Measurements from ENCODE around the genes SPN, PAGR1, TMEM219, INO80E, CORO1A and CD2BP2.

DNA sequence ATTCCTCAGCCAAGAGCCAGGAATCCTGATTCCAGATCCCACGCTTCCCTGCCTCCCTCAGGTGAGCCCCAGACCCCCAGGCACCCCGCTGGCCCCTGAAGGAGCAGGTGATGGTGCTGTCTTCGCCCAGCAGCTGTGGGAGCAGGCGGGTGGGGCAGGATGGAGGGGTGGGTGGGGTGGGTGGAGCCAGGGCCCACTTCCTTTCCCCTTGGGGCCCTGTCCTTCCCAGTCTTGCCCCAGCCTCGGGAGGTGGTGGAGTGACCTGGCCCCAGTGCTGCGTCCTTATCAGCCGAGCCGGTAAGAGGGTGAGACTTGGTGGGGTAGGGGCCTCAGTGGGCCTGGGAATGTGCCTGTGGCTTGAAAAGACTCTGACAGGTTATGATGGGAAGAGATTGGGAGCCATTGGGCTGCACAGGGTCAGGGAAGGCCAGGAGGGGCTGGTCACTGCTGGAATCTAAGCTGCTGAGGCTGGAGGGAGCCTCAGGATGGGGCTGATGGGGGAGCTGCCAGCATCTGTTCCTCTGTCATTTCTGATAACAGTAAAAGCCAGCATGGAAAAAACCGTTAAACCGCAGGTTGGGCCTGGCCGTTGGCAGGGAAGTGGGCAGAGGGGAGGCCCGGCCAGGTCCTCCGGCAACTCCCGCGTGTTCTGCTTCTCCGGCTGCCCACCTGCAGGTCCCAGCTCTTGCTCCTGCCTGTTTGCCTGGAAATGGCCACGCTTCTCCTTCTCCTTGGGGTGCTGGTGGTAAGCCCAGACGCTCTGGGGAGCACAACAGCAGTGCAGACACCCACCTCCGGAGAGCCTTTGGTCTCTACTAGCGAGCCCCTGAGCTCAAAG, at the start of gene SPN:
TSS of gene SPN (plus strand) at position 228 of the 838 bp plus-strand sequence.
- PRO-cap = bidirectional peak, plus-strand start at position 239 of the sequence, minus-strand start at position 135 of the sequence

DNA sequence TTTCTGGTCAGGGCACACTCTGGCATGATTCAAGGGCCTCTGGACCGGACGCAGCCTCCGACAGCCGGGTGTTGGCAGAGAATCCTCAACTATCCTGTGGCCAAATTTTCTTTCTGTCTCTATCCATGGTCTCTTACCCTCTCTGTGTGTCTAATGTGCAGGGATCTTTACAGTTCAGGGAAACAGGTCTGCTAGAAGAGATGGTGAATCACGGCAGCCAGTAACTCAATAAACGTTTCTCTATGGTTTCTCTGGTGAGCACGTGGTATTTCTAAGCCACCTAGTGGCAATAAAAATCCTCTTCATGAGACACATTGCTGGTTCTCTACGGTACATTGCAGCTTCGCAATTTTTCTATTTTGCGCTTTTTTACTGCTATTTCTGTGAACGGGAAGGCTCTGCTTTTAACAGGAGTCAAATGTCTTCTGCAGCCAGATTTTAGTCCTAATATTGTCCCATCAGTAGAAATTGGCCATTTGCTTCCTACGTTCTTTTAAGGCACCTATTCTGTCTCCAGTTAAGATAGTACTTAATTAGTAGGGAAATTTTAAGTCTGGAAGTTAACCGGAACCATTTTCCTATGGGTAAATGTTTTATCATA, 31.4 kb downstream of the QPRT start:
- PRO-cap = no peak

GRCh38 chr16:29748783-29749211, 3.0 kb upstream of the C16orf54 start:
- PRO-cap = unidirectional peak, plus-strand start at chr16:29749016

DNA sequence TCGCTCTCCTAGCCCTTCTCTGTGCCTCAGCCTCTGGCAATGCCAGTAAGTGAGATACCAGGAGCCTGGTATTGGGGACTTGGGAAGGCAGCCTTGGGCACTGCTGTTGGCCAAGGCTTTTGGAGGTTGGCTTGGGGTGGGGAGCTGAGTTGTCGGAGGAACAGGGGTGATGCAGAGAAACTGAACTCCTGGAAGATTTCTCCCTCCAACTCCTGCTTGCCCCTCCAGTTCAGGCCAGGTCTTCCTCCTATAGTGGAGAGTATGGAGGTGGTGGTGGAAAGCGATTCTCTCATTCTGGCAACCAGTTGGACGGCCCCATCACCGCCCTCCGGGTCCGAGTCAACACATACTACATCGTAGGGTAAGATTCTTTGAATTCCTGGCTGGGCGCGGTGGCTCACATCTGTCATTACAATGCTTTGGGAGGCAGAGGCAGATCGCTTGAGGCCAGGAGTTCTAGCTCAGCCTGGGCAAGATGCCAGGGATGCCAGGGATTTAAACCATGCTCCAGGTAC, 1.3 kb downstream of the ZG16 start:
- PRO-cap = no peak

GRCh38 chr16:29814682-29815796, 913 bp upstream of the PAGR1 start:
- PRO-cap = unidirectional peak, minus-strand start at chr16:29815285

DNA sequence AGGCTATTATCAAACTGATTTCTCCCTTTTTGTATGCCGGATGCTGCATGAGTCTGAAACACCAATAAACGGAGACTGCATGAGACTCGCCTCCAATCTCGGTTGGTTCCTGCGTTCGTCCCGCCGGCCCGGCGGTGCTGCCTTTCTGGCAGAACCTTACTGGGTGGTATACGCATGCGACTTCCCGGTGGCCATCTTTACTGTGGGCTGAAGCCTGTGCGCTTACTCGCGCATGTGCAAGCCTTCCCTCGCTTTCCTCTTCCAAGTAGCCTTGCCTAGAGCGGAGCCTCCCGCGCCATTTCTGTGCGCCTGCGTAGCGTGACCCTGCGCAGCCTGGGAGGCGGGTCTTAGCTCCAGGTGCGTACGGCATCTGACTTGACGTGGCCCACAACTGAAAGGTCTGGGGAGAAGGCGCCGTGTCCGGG, at the start of gene PAGR1:
TSS of gene PAGR1 (plus strand) at position 356 of the 425 bp plus-strand sequence.
- PRO-cap = bidirectional peak, plus-strand start at position 390 of the sequence, minus-strand start at position 136 of the sequence

GRCh38 chr16:29863433-29864097, 539 bp upstream of the CDIPT start:
- PRO-cap = bidirectional peak, plus-strand start at chr16:29863578, minus-strand start at chr16:29863294

DNA sequence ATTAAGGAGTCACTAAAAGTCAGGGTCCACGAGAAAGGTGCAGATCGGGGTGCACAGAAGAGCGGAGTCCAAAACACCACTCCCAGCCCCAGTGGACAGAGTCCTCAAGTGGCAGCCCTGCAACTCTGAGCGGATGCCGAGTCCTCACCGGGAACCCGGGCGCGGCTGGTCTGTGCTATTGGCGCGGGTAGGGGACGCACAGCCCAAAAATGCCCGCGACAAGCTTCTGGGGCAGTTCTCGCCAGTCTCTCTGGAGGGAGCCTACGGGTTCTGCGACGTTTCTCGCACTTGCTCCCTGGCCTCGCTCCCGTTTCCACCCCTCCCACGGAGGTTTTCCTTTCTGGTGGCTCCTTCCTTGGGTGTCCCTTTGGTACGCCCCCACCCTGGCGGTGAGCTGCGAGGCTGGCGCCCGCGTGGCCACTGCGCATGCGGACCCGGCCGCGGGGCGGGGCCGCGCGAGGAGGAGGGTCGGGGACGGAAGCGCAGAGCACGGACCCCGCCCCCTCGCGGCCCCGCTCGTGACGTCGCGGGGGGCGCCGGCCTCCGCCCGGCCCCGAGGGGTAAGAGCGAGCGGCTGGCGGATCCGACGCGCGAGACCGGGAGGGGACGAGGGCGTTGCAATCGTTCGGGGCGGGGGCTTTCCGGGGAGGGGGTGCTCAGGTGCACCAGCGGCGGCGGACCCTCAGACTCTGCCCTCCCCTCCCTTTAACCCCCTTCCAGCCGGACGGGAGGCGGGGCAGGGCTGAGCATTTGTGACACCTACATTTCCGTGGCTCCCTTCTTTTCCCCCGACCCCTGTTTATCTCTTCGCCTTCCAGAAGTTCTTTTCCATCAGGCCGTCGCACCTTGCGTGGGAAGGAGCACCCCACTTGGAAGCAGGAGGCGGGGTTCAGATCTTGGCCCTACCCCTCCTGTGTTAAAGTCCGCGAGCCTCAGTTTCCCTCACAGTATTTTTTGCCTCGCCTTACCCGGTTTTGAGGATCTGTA, at the start of gene TMEM219:
TSS of gene TMEM219 (plus strand) at position 507 of the 987 bp plus-strand sequence.
- PRO-cap = bidirectional peak, plus-strand start at position 550 of the sequence, minus-strand start at position 364 of the sequence

GRCh38 chr16:29986206-29987025, 9.0 kb downstream of the HIRIP3 start:
- PRO-cap = no peak

DNA sequence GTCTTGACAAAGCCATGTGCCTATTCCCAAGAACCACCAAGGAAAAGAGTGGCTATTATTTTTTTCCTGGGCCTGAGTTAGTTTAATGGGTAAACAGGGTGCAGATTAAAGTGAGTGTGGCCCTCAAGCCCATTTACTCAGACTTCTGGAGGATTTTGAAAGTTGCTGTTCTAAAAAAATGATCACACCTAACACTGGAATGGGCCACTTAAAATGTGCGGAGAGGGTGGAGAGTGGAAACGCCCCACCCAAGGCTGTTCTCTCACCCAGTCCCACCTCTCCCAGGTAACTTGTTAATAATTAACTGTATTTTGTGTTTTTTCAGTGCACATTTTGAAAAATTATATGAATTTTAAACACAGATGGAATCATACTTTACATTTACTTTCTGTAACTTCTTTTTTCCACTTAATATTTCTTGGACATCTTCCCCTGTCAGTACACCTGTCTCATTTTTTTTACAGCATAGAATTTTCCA, 5.4 kb downstream of the HIRIP3 start:
- PRO-cap = no peak

- PRO-cap = bidirectional peak, plus-strand start at chr16:29995690, minus-strand start at chr16:29995608; bidirectional peak, plus-strand start at chr16:29996220, minus-strand start at chr16:29996072
These were observed at the start of gene INO80E for GRCh38 chr16:29995537-29996438. TSS of gene INO80E (plus strand) at chr16:29996241.

DNA sequence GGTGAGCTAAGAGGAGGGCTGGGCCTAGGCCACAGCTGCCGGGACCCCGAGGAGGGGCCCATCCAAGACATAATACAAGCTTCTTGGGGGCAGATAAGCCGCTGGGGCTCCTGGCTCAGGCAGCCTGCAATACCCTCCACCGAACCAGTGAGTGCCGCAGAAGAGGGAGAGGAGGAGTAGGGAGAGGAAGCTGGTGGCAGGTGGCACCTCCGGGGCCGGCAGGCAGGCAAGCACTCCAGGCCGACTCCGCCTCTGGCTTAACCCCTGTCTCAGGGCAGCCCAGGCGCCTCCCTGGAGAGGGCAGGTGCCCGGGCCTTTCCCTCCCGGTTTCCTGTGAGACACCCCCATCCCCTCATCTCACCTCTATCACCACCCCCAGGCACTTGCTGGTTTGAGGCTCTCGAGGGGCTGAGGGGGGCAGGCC, 6.2 kb downstream of the DOC2A start:
- PRO-cap = no peak

GRCh38 chr16:30069780-30070749, 4.5 kb downstream of the ALDOA start:
- PRO-cap = no peak

DNA sequence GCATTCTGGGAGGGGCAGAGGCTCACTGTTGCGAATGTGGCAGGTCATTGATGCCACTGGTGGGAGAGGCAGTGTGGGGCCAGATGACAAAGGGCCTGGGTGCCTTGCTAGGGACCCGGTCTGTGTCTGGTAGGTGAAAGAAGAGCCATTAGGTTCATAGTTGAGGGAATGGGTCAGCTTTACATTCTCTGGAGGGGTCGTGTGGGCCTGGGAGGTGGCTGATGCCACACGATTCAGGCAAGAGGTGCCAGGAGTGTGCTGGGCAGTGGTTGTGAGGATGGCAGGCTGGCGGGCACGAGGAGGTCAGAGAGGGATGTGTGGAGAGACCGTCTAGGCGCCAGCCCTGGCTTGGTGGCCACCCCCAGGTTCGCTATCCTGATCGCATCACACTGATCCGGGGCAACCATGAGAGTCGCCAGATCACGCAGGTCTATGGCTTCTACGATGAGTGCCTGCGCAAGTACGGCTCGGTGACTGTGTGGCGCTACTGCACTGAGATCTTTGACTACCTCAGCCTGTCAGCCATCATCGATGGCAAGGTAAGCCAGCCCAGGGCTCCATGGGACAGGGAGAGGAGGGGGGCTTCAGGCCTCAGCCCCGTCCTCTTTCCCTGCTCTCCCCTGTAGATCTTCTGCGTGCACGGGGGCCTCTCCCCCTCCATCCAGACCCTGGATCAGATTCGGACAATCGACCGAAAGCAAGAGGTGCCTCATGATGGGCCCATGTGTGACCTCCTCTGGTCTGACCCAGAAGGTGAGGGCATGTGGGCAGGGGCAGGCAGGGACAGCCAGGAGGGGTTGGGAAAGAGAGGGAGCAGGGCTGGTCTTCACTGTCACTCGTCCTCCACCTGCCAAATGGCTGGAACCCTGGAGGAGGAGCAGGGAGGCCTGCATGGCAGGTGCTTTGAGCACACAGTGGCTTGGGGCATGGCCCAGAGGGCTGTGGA, 7.5 kb downstream of the PPP4C start:
- PRO-cap = no peak

DNA sequence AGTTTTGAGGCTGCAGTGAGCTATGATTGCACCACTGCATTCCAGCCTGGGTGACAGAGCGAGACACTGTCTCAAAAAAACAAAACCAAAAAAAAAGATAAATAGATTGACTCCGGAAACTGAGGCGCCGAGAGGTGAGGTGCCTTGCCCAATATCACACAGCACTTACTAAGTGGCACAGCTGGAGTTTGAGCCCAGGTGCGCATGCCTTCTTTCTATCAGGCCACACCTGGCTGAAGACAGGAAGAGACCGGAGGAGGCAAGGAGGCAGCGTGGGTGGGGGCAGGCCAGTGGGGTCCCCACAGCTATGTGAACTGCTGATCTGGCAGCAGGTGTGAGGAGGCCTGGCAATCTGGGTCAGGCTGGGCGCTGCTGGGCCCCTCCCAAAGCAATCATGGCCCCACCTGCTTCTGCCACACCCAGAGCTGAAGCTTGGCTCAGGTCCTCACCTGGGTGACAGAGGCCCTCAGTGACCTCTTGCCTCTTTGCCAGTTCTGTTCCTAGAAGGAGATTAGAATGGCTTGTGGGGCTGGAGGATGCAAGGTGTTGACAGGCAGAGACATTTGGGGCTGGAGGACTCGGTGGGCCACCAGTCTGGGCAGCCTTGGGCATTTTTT, 1.9 kb upstream of the GDPD3 start:
- PRO-cap = bidirectional peak, plus-strand start at position 514 of the sequence, minus-strand start at position 359 of the sequence

- PRO-cap = bidirectional peak, plus-strand start at chr16:30183345, minus-strand start at chr16:30183243; bidirectional peak, plus-strand start at chr16:30183623, minus-strand start at chr16:30183506; unidirectional peak, minus-strand start at chr16:30183791
These were observed at the start of gene CORO1A for GRCh38 chr16:30182962-30183950. TSS of gene CORO1A (plus strand) at chr16:30183602.

GRCh38 chr16:30354312-30354846, 729 bp downstream of the CD2BP2 start:
- PRO-cap = unidirectional peak, plus-strand start at chr16:30354723

- PRO-cap = bidirectional peak, plus-strand start at chr16:30355488, minus-strand start at chr16:30355306
These were observed at the start of gene CD2BP2 for GRCh38 chr16:30354847-30355607. TSS of gene CD2BP2 (minus strand) at chr16:30355308.

DNA sequence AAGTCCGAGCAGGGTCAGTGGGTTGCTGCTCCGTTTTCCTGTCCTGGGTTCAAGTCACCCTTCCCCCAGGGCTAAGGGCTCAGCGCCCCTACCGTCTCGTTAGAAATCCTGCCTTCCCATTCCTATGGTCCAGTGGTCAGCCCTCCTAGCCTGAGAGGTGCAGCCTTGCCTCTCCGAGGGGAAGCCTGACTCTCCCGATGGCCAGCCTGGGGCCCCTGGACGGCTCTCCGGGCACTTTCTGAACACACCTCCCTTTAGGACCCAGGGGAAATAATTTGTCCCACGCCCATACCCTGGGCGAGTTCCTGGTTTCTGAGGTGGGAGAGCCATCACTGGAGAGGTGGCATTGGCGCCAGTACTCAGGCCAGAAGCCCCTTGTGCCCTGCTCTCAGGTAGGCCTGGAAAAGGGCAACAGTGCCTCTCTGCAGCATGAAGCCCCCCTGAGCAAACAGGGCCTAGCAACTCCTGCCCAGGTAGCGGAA, 541 bp upstream of the CD2BP2 start:
- PRO-cap = bidirectional peak, plus-strand start at position 315 of the sequence, minus-strand start at position 240 of the sequence

DNA sequence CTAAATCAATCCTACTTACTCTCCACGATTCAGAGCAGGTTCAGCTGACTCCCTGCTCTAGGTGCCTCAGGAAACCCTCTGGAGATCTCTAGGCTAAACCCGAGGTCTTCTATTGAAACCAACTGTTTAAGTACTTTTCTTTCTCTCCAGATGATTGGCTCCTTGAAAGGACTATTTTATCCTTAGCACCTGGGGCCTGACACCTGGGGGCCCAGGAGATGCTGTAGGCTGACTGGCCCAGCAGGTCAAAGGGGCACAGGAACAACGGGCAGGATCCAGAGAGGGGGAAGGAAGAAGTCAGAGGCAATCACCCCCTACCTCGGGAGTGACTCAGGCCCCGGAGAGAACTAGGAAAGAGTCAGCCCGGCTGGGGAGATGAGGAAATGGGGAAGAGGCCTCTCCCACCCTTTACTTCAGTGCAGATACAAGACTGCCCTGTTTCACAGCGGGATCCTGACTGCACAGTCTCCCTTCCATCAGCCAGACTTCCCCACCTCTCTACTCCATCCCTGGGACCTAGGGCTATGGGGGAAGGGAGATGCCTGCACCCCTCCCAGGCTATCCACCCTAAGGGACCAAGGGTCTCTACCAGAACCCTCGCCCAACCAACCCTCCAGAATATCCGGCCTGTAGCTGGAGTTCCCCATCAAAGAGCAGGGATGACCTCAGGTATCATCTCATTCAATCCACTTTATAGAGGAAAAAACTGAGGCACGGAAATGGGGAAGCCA, 1.9 kb downstream of the TBC1D10B start:
- PRO-cap = bidirectional peak, plus-strand start at position 374 of the sequence, minus-strand start at position 321 of the sequence